Vein endothelial cell (primary cell): ENCODE results near the genes LGI2, ANAPC4 and SEL1L3.

DNA sequence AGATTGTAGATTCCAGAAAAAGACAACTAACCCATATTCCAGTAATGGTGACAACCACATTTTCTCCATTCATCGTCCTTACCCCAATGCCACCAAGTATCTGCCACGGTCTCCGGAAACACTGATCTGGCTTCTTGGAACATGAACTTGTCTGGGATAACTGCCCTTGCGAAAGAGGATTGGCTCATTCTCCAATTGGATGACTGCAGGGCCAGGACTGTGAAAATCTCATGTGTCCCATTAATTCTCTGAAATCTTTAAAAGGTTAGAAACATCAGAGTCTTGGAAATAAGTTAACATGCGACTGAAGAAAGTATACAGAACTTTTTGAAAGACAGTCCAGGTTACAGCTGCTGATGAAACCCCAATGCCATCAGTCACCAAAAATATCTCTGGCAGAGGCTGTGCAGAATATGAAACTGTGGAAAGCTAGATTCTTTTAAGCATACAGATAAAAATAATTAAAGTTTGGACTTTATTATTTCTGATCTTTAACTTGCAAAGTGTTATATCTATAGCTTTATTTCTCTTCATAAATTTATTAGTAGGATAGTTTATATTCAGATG, 496.9 kb downstream of the PPARGC1A start:
- CAGE, long polyA plus RNA = no peak

DNA sequence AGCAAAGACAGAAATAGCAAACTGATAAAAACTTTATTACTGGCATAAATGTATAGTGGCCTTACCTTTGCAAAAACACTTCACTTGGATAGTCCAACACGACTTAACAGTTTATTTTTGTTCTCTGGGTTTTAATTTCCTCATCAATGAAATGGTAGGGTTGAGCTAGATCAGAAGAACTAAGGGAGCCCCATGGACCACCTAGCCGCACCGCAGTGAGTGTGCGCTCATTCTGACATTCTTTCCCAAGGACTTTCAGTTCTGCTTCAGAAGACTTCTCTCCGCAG, 171.8 kb downstream of the PPARGC1A start:
- CAGE, long polyA plus RNA = no peak

DNA sequence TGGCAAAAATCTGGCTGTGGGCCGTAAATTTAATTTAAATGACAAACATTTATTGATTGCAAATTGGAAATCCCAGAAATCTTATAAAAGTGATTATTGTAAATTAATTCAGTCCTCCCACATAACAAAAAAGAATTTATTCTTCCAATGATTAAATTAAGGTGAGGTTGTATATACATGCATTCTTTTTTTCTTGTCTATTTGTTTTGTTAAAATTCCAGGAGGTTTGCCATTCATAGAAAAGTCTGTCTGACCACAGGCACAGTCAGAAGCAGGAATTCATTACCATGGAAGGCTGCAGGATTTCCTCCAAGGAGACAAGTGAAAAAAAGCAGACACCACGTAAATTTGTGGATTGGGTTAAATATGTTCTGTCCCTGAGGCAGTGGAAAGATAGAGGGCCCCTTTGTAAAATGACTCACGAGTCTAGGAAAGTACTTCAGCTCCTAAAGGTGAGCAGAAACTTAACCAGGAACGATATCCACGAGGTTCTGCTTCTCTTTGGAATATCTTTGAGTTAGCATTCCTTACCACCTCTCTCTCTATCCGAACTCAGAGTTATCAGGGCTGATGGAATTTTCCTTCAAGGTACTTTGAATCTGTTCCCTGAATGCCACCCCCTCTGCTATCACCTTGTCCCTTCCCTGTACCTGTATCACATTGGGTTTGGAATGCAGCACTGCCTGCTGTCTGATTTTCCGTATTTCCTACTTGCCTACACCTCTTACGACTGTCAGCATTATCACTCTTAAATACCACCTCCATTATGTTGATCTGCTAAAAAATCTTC, 10.6 kb downstream of the PPARGC1A start:
- CAGE, long polyA plus RNA = no peak

DNA sequence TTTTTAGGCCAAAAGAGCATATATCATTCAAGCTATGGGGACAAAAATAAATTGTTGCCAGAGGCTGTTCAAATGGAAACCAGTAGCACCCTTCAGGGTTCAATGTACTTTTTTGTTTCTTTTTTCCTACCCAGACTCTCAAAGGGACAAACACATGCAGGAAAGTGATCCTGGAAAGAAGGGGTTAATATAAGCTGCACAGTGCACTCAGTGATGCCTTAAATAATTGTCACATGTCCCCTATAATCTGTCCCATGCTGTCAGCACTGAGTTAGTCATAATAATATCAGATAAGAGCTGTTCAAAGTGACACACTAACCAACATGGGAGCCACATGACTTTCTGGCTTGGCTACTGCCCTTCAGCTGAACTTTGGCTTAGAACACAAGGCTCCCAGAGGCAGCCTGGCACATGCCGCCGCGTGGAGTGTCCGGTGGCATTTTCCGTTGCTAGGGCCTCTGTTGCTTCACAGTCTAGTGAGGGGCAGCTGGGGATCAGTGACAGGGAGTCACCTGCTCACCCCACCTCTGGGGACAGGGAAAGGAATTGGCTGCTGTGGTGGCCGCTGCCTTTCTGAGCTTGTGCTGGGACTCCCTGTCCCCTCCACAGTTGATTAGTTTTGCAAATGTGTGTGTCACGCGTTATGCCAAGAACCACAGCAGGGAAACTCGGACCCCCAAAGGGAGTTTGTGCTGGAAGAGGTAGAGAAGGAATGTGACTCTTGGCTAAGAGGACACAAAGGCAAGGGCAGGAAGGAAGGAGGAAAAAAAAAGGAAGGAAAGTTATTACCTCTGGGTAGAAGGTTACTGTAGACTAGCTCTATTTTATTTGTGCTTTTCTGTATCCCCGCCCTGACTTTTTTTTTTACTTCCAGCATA, 41.0 kb upstream of the PPARGC1A start:
- CAGE, long polyA plus RNA = no peak

DNA sequence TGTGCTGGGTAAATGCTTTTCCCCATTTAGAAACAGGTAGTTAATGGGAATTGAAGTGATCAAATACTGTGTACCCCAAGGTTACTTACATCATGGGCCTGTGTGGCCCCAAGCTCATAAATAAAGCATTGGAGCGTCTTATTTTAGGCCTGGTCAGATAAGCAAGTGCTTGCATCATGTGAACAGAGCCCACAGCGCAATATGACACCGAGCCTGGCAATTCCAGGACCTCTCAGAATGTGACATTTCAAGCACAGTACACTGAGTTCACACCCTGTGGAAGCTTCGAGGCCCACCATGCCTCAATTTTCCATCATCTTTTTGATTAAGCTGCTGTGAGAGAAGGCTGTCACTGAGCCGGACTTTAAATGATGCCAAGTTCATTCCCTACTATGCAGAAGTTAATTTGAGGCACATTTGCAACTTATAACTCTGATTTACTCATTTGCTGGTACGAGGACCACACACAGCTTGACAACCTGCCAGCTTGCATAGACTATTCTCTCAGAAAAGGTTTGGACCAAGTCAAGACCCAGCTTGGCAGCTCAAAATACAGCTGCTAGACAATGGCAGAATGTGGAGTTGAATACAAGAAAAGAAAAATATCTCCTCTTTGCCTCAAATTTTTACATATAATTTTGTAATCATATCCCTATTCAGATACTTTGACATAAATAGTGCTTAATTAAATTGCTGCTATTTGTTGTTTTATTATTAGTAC, 339.0 kb downstream of the DHX15 start:
- CAGE, long polyA plus RNA = no peak

- CAGE, long polyA plus RNA = no peak
Observed at GRCh38 chr4:24597834-24598517, 13.6 kb upstream of the DHX15 start.

- CAGE, long polyA plus RNA = no peak
Observed at GRCh38 chr4:24657807-24658472, 73.6 kb upstream of the DHX15 start.

GRCh38 chr4:25030551-25031801, at the start of gene LGI2:
LGI2 (minus strand) TSS chr4:25030946.
- CAGE, long polyA plus RNA = no peak

- CAGE, long polyA plus RNA = no peak
Observed at GRCh38 chr4:25088127-25089046, 57.6 kb upstream of the LGI2 start.

- CAGE, long polyA plus RNA = no peak
Observed at GRCh38 chr4:25376605-25377750, at the start of gene ANAPC4. ANAPC4 (plus strand) TSS chr4:25377263.

GRCh38 chr4:25440397-25440677, 63.3 kb downstream of the ANAPC4 start:
- CAGE, long polyA plus RNA = no peak

- CAGE, long polyA plus RNA = no peak
Observed at GRCh38 chr4:25862646-25863405, at the start of gene SEL1L3. SEL1L3 (minus strand) TSS chr4:25862988.

DNA sequence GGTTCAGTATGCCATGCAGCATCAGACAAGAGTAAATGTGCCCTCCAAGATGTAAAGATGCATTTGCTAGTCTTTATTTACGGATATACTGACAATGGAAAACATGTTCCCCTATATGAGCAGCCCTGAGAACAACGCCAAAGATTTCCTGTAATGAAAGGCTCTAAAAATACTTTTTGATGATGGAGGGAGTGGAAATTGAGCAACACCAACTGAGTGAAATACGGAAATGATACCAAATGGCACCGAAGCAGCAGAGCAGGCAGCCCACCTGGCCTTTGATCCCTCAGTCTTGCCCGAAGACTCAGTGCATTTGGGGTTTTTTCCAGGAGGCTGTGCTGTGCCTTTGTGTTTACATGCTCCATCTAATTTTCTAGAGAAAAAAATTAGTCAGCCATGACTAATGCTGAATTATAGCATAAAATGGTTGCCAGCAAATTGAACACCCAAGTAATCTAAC, 169.9 kb upstream of the RBPJ start:
- CAGE, long polyA plus RNA = no peak

- CAGE, long polyA plus RNA = no peak
Observed at GRCh38 chr4:26172011-26172461, 148.8 kb upstream of the RBPJ start.

- CAGE, long polyA plus RNA = no peak
Observed at GRCh38 chr4:26213867-26214215, 107.0 kb upstream of the RBPJ start.

DNA sequence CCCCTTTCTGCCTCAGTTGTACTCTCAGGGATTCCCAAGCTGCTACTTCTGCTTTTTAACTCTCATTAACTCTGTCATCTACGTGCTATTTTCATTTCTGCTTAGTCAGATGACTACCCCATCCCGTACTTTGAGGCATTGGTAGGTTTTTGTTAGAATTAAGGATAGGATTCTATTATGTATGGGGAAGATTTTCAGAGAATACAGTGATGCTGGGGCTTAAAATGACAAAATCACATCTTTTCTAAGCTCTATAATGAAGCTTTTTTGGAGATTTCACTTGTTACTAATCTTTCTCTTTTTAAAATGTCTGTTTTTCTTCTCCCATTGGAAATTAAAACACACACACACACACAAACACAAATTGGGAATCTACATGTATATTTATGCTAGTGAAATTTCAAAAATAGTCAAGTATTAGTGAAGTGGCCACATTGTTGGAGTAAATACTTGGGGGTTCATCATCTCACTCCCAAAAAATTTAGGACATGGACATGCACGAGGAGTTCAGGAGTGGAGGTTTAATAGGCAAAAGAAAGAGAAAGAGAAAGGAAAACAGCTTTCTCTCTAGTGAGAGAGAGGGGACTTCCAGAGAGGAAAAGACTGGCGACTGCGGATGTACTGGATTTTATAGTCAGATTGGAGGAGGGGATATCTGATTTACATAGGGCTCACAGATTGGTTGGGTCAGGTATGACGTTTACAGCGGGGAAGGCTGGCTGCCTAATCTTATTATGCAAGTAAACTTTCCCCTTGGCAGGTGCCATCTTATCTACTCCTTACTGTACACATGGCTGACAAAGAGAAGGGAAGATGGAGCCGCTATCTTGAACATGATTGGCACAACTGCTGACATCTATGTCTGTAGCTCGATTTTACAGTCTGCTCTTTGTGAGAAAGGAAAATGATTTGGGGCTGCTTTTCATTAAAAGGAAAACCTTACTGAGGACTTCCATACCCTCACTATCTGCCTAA, 25.2 kb downstream of the RBPJ start:
- CAGE, long polyA plus RNA = no peak

DNA sequence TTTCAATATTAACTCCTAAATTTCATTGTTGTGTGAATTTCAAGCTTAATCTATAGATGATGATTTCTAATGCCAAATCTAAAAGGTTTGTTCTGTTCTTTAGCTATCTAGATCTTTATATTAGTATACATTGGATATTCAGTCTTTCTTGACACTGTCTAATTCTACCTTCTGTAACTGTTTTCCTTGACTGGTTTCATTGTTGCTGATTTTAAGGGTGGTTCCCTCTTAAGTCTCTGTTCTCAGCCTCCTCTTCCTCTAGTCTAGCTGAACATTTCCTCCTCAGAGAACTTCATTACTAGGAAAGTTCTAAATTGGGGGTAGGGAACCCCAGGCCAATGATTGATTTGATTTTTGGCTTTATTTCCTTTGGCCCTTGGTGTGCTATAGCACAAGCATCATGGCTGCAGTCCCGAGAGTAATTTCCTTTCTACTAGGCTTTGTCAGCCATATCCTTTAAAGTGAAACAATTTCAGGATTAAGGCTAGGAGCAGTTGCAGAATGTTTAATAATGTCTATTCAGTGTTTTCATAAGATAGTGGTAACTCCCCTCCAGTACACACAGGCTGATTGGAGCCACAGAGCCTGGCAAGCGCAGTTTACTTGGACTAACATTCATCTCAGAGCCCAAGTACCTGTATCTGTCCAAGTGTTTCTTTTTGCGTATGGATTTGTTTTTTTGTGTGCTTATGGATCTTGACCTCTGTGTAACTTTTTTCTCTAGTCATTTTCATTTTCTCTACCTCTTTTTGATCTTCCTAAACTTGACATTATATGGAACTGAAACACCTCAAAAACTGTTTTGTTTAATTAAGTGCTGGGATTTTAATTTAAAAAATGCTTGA, 7.2 kb downstream of the STIM2 start:
- CAGE, long polyA plus RNA = no peak

- CAGE, long polyA plus RNA = no peak
Observed at GRCh38 chr4:26886960-26887503, 26.4 kb downstream of the STIM2 start.

DNA sequence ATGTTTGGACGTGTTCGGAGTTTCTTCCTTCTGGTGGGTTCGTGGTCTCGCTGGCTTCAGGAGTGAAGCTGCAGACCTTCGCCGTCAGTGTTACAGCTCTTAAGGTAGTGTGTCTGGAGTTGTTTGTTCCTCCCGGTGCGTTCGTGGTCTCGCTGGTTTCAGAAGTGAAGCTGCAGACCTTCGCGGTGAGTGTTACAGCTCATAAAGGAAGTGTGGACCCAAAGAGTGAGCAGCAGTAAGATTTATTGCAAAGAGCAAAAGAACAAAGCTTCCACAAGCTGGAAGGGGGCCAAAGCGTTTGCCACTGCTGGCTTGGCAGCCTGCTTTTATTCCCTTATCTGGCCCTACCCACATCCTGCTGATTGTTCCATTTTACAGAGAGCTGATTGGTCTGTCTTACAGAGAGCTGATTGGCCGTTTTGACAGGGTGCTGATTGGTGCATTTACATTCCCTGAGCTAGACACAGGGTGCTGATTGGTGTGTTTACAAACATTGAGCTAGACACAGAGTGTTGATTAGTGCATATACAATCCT, 1255.9 kb downstream of the STIM2 start:
- CAGE, long polyA plus RNA = no peak

DNA sequence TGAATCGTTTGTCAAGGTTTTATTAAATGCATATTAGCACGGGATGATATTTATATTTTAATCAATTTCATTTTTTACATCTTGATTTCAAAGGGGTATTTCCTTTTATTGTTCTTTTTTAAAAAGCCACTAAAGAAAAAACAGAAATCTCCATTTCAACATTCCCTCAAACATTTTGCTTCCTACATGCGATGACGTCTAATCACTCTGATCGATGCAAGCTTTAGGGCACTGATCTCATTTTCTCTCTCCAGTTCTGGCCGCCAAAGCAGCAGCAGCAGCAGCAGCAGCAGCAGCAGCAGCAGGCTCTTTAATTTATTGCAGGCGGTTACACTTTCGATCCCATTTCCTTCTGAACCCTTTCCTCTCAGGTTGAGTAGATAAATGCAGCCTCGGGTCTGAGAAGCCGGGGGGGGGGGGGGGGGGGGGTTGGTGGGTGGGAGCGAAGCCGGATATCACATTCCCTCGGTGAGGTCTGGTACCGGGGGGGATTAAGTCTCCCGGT, 3.5 kb upstream of the PCDH7 start:
- CAGE, long polyA plus RNA = no peak